Left ventricle myocardium (tissue), 1 donor: Measurements from ENCODE around the genes OR52H1, TRIM34, OR52E6, OR52E8, OR52B2, FHIP1B and MRPL17.

- PRO-cap: no peak
Observed at GRCh38 chr11:5275862-5276278, 6.1 kb upstream of the HBE1 start.

- PRO-cap: no peak
Observed at GRCh38 chr11:5288006-5288638, 13.6 kb downstream of the OR51B4 start.

DNA sequence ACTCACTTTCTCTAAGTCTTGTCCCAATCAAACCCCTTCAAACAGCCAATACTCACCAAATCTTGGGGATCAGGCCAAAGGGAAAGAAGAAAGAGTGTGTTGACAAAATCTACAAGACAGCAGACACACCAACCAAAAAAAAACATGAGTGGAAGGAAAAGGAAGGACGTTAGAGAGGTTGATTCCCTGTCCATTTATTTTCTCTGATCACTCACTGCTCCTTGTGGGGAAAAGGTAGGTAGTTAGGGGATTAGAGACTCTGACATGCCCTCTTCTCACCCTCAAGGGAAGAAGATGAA, at the start of gene OR52H1:
Gene OR52H1 (minus strand): TSS at position 145 of the 299 bp plus-strand sequence.
- PRO-cap: no peak

DNA sequence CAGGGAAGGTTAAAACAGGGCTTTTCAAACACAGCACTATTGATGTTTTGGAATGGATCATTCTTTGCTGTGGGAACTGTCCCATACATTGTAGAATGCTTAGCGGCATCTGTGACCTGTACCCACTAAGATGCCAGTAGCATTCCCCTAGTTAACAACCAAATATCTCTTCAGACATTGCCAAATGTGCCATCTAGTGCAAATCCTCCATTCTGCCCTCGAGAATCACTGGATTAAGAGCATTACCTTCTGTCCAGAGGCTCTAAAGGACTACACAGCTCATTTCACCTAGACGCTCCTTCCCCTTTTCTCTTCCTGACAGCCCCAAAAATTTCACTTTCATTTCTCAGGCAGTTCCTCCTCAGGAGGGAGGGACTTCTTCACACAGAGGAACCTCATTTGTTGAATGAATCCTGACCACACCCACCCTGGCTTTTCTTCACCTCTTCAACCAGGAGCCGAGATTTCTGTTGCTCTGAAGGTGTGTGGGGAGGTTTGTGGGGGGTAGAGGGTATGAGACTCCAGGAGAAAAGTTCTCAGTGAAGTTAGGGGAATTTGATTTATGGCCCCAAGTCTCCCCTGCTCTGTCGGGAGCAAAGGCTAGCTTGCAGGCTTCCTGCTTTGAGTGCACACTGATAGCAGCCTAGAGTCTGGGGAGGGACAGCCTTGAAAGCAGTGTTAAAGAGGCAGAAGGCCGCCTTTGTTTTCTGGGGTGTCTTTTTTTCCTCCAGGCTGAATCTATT, at the start of gene TRIM34:
Gene TRIM34 (plus strand): TSS at position 422 of the 743 bp plus-strand sequence.
- PRO-cap: bidirectional peak, plus-strand start at position 442 of the sequence, minus-strand start at position 326 of the sequence

- PRO-cap: no peak
Observed at GRCh38 chr11:5696207-5696810, 6.7 kb downstream of the TRIM22 start.

- PRO-cap: no peak
Observed at GRCh38 chr11:5815636-5816064, 6.9 kb downstream of the OR52N2 start.

DNA sequence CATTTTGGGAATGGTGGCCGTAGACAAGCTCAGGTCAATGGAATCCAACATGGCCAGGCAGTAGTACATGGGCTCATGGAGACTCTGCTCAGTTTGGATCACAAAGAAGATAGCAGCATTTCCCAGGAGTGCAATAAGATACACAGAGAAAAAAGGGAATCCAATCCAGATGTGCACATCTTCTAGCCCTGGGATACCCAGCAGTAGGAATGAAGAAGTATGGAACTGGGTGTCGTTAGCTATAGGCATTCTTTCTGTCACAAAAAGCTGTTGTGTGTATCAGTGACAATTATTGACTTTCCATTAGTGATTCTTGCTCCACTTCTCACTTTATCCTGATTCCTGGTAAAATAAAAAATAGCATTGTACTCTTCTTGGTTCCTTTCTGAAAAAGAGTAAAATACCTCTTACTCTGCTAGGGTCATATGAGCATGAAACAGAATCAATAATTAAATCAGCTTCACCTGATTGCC, at the start of gene OR52E6:
Gene OR52E6 (minus strand): TSS at position 249 of the 473 bp plus-strand sequence.
- PRO-cap: no peak

GRCh38 chr11:5857635-5857885, at the start of gene OR52E8:
Gene OR52E8, minus strand, starts transcription at chr11:5857690.
- PRO-cap: no peak

- PRO-cap: no peak
Observed at GRCh38 chr11:6170233-6170506, at the start of gene OR52B2. Gene OR52B2, minus strand, starts transcription at chr11:6170326.

- PRO-cap: no peak
Observed at GRCh38 chr11:6219284-6220085, 14.1 kb downstream of the C11orf42 start.

DNA sequence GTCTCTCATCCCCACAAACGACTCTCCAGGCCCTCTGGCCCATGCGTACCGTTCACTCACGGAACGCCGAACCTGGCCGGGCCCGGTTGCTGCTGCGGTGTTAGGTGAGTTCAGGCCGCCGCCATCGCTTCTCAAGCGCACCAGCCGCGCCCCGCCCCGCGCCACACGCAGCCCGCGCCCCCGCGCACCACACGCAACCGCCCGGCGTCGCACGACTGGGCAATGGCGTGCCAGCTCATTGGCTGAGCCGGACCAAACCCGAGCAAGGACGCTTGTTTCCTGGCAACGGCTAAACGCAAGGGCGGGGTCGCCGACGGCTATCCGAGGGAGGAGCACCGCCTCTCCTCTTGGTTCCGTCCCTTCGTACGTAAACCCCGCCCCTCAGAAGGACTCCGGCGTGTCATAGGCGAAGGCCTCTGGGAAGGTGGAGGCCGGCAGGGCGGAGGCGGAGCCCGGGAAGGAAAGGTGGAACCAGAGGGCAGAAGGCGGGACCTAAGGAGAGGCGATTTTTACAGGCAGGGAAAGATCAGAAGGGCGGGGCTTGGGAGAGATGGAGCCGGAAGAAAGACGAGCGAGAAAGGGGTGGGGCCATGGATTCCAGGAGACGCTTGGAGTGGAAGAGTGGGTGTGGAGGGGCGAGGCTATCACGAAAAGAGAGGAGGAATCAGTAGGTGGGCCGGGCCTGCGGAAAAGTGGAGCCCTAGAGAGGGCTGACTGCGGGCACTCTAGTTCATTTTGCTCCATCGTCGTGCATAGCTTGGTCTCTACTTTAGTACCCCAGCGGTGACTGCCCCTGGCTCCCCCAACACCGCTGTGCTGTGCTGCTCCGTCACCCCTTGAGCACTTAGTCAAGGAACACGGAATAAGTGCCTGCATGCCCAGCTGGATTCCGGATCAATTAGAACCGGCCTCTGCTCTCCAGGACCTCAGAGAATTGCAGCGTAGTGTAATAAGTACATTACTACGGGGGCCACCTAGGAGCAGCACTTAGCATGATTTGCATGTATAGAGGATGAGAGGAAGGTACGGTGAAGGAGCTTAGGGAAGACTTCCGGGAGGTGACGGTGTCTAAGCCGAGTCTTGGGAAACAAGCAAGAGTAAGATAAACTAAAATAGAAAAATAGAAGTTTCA, at the start of gene FHIP1B:
Gene FHIP1B (minus strand): TSS at position 142 of the 1,132 bp plus-strand sequence.
- PRO-cap: bidirectional peak, plus-strand start at position 670 of the sequence, minus-strand start at position 133 of the sequence; unidirectional peak, plus-strand start at position 733 of the sequence

- PRO-cap: bidirectional peak, plus-strand start at chr11:6319992, minus-strand start at chr11:6319775
Observed at GRCh38 chr11:6319861-6320103, 519 bp downstream of the CAVIN3 start.

- PRO-cap: no peak
Observed at GRCh38 chr11:6391122-6392259, 1.2 kb downstream of the SMPD1 start.

- PRO-cap: no peak
Observed at GRCh38 chr11:6402458-6403176, 12.3 kb downstream of the SMPD1 start.

DNA sequence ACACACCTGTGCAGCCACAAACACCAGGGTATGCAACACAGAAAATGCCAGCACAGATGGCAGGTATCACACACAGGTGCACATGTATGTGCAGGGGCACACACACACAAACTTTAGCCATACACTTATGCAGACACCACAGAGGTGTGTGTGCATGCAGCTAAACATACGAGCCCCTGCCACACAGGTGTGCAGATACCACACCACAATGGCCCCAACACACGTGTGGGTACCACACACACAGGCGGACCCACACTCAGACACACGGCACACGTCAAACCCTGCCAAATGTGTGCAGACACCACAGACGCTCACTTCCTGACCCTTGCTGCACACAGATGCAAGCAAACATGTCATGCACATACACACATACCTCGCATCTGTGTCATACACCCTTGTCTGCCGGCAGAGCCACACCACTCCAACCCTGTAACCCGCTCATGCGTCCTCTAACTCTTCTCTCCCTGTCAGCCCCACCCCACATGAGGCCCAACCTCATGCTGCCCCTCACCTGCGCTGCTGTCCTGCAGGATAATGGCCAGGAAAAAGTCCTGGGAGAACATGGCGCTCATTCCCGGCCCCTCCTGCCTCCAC, 14.1 kb downstream of the SMPD1 start:
- PRO-cap: no peak

- PRO-cap: no peak
Observed at GRCh38 chr11:6431457-6431808, 9.4 kb downstream of the HPX start.

DNA sequence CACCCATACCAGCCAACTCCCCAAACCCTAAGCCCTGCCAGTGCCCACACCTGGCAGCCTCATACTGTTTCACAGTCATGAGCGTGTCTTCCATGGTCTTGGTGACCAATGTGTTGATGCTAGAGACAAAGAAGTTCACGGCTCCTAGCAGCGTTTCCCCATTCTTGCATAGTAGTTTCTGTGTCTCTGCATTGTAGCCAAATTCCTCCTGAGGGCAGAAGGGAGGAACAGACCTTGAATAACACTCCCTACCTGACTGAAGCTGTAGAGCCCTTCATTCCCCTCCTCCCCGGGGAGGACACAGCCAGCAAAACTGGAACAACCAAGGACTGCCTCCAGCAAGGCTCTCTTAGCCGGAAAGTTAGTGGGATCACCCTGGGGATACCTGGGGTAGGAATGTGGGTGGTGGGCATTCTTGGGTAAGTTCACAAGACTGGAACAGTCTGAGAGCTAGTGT, 3.1 kb downstream of the ARFIP2 start:
- PRO-cap: no peak

DNA sequence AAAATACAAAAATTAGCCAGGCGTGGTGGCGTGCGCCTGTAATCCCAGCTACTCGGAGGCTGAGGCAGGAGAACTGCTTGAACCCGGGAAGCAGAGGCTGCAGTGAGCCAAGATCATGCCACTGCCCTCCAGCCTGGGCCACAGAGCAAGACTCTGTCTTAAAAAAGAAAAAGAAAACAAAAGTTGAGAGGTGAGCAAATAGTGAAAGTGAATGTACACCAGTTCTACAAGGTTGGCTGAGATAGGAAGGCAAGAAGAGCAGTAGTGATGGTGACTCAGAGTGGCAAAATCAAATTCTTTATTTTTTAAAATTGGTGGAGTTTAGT, 2.4 kb downstream of the ILK start:
- PRO-cap: no peak

- PRO-cap: no peak
Observed at GRCh38 chr11:6633632-6634127, 14.5 kb upstream of the TPP1 start.

DNA sequence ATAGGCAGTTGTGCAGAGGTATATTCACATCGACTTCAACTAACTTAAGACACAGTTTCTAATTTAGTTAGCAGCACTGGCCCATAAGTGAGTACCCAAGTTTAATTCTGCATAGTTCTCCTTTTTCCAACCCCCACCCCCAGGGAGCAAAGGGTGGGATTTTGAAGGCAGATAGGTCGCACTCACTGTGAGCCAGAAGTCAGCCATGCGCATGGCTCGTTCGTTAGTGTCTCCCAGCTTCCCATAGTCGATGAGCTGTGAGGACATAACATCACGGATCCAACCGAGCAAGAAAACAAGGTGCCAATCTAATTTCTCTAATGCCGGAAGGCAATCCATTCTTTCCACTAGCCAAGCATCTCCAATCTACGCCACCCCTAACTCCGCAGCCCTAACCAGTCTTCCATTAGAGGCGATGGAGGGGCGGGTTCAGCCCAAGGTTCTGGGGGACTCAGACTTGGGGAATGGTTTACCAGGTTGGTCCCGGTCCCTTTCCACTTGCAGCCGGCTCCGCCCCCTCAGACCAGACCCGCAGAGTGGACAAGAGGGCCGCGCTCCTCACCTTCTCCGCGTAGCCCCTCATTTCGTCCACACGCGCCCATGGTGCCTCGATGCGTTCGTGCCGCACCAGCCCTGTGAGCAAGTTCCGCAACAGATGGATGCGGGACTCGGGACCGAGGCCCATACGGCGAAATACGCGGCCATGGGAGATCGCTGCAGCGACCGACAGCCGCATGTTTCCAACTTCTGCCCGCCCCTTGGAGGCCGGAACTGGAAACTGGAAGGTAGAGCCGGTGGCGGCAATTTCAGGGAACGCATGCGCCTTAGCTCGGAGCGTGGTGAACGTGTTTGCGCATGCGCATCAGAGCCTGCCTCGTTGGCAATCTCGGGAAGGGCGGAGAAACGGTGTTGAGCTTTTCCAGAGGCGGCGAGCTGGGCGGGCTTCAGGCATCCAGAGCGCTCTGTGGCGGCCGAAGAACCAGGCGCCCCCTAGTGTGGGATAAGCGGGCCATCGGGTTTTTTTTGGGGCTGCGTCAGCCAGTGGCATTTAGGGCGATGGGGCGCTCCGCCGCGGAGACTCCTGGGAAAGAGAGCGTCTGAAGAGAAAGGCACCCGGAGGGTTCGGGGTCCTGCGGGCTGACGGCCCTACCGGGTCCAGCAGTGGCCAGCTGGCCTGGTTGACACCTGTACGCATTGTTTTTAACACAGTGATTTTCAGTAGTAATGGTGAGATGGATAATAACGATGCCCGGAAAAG, at the start of gene MRPL17:
Gene MRPL17 (minus strand): TSS at position 780 of the 1,258 bp plus-strand sequence.
- PRO-cap: bidirectional peak, plus-strand start at position 1,106 of the sequence, minus-strand start at position 773 of the sequence